Kidney (tissue), 2 donors: ENCODE results near the genes RTF1 and MAPKBP1.

DNA sequence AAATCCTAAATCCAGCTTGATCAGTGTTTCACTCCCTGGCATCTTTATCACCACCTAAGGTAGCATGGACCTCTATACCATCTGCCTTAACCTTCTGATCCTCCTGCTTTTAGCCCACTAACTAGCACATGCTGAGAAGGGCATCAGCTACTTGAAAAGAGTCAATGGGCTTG, 309 bp upstream of the ZFYVE19 start:
- PRO-cap = no peak

DNA sequence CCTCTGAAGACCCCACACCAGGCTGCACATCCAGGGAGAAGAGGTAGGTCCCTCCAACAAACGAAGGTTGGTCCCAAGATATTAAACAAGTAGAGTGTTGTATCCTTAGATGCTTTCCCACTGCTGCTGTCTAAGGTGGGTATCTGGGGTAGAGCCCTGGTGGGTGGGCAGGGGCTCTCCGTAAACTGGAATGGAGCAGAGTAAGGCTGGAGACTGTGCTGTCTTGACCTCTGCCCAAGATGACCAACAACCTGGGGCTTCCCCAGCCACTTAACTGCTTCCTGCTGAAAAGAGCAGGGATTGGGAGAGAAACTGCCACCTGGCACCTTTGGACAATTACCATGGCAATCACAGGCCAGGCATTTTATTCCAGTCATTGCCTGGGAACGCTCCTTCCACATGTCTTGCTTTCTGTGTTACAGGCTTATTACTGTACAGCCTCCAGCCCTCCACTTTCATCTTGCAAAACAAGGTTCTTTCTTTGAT, 3.0 kb downstream of the PPP1R14D start:
- PRO-cap = no peak
- RRBS = no CpG with 5 or more reads among the region's 3 CpGs

GRCh38 chr15:40828281-40828535, 300 bp downstream of the PPP1R14D start:
- PRO-cap = no peak
- RRBS = no CpG with 5 or more reads among the region's 7 CpGs

DNA sequence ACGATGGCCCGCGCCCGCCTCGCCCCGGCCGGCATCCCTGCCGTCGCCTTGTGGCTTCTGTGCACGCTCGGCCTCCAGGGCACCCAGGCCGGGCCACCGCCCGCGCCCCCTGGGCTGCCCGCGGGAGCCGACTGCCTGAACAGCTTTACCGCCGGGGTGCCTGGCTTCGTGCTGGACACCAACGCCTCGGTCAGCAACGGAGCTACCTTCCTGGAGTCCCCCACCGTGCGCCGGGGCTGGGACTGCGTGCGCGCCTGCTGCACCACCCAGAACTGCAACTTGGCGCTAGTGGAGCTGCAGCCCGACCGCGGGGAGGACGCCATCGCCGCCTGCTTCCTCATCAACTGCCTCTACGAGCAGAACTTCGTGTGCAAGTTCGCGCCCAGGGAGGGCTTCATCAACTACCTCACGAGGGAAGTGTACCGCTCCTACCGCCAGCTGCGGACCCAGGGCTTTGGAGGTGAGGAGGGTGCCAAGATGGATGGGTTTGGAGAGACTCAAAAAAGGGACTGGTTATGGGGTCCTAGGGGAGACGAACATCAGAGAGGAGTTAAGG, 800 bp downstream of the SPINT1 start:
- PRO-cap = bidirectional peak, plus-strand start at position 288 of the sequence, minus-strand start at position 50 of the sequence; unidirectional peak, minus-strand start at position 346 of the sequence
- RRBS = under 1% methylated on average over 21 of the region's 46 CpGs

DNA sequence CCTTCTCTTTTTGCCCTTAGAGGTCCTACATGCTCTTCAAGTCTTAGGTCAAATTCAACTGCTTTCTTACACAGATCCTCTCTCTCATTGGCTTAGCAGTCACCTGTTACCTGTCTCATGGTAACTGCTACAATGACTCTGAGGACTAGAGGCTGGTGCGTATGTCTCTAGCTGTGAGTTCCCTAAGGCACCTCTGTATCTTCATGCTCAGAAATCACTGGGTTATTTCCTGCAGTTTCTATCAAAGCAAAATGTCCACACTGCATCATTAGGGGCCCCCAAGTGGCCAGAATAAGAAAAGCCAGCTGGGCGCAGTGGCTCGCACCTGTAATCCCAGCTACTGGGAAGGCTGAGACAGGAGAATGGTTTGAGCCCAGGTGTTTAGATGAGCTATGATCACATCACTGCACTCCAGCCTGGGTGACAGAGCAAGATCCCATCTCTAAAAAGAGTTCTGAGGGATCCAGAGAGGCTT, 2.5 kb upstream of the VPS18 start:
- PRO-cap = no peak
- RRBS = no CpG with 5 or more reads among the region's 3 CpGs

- PRO-cap = no peak
- RRBS = 59% methylated on average over 8 of the region's 35 CpGs
These were observed 8.7 kb downstream of the VPS18 start for GRCh38 chr15:40902582-40903703.

DNA sequence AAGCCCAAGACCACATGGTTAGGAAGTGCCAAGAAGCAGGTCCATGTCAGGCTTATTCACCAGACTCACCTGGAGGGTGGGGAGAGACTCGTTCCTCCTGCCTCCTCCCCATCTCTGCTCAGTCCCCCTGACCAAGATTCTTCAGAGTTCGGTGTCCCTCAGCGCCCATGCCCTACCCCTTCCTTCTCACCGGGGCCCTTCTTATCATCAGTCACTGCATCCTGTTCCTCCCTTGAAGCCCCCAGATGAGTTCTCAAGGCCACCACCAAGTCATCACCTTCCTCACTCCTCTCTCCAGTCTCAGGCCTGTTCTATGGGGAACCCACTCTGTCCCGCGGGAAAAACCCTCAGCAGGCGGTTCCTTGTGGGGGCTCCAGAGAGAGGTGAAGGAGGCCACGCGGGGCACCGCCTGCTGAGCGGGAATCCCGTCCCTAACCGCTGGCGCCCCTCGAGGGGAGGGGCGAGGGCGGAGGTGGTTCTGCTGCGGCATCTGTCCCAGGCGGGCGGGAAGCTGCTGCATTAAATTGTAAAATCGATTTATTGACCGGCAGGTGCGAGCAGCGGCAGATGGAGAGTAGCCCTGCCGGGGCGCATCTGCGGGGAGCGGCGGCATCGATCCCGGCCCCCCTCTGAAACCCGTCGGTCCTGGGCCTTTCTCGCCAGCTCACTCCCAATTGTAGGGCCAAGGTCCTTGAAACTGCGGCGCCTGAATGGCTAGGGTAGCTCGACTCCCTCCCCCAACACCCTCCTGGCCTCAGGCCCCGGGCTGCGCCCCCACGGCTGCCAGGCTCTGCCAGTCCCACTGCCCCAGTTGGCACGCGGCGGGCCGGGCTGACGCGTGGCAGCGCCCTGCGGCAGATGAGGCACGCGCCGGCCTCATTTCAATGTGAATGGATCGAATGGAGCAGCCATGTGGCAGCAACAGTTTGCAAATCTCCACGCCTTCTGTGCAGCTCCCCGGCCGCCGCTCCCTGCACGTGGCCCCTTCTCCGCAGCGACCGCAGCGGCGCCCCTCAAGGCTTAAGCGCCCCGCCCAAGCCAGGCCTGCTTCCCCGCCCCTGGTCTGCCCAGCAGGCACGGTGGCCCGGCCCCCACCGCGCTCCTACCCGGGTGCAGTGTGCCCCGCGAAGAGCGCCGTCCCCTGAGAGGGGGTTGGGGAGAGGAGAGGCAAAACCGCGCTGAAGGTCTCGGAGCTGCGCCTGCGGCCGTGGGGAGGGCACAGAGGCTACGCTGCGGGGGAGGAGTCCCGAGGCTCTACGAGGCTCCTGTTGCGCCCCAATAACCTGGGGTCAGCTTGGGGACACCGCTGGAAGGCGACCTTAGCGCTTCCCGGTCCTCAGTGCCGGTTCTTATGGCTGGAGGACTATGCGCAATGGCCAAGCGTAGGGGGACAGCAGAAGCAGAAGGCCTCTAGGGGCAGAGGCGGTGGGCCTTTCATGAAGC, 3.4 kb upstream of the DLL4 start:
- PRO-cap = no peak
- RRBS = 11% methylated on average over 30 of the region's 93 CpGs

GRCh38 chr15:40930147-40931162, 1.3 kb downstream of the DLL4 start:
- PRO-cap = no peak
- RRBS = 5% methylated on average over 5 of the region's 54 CpGs

DNA sequence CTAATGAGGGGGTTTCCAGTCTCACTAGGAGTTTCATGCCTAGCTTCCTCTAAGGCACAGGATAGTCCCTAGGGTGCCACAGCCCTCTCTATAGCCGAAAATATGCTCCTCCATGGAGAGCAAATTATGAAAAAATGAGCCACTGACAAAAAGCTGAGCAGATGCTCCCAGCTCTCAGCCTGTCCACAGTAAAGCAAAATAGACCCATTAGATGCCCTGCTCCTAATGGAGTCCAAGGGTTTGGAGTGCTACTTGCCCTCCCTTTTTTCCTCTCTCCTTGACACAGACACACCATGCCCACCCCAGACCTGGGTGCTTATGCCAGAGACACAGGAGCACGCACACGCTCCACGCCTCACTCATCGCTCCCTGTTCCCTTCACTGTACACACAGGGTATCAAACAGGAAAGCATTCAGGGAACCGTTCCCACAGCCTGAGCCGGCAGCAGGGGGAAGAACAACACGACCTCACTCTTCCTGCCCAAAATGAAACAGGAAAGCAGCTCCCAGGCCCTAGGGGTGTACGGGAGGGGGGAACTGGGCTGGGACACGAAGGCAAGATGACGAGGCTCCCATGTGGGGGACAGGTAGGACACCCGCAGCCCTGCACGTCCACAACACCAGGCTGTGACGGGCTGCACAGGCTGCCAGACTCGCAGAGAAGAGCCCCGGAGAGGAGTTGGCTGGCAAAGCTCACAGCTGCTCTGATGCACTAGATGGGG, 11.1 kb downstream of the DLL4 start:
- PRO-cap = no peak
- RRBS = no CpG with 5 or more reads among the region's 16 CpGs

GRCh38 chr15:40942365-40943034, 10.8 kb upstream of the CHAC1 start:
- PRO-cap = no peak
- RRBS = 16% methylated on average over 3 of the region's 19 CpGs

DNA sequence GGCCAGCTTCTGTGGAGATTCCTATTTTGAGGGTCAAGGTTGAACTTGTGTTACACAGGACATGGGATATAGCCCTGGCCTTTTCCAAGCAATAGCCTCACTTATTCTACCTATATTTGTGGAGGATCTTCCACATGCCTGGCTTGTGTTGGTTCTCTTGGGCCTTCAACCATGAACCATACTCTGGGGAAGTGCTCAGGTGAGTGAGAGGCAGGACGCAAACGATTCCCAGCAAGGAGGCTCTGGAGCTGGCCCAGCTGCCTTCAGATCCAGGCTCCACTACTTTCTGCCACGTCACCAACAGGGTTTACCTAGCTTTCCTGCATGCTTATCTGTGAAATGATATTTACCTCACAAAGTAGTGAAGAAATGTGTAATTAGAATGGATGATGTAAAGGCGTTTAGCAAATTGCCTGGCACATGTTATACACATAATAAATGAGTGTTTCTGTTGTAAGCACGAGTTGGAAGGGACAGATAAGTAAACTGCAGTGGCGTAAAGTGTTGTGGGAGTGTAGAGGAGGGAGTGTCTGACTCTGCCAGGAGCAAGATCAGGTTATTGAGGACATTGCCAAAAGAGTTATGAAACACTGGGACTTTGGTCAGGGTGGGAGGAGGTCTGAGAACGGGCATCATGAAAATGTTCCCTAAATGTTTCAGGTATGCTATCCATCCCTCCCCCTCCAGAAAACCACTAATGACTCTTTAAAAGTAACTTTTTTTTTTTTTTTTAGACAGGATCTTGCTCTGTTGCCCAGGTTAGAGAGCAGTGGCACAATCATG, 3.5 kb upstream of the CHAC1 start:
- PRO-cap = no peak
- RRBS = no CpG with 5 or more reads among the region's 7 CpGs

GRCh38 chr15:40957142-40958083, 4.1 kb downstream of the CHAC1 start:
- PRO-cap = no peak
- RRBS = no CpG with 5 or more reads among the region's 13 CpGs

DNA sequence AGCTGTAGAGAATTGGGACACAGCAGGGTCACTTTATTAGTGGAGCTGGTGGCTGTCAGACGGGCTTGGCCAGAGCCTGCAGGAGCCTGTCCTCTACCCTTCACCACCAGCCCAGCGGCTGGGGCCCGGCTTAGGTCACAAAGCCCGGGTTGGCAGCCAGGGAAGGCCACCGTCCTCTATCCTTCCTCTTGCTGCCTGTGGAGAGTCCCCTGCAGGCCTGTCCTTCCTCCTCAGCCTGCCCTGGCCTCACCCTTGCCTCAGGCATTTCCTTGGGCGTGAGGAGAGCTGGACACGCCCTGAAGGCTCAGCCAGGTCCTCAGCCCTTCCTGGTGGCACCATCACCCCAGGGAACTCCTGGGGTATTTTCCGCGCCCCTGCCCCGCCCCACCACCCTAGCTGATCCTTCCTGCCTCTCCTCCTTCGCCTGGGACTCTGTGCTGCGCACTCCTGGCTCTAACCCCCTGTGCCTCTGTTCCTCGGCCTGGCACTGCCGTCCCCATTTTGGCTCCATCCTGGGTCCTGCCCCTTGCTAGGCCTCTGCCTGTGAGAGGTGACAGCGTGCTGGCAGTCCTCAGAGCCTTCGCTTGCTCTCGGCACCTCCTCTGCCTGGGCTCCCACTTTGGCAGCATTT, 7.7 kb downstream of the CHAC1 start:
- PRO-cap = no peak
- RRBS = no CpG with 5 or more reads among the region's 17 CpGs

- PRO-cap = no peak
- RRBS = no CpG with 5 or more reads among the region's 3 CpGs
These were observed 28.6 kb downstream of the INO80 start for GRCh38 chr15:41087312-41088077.

DNA sequence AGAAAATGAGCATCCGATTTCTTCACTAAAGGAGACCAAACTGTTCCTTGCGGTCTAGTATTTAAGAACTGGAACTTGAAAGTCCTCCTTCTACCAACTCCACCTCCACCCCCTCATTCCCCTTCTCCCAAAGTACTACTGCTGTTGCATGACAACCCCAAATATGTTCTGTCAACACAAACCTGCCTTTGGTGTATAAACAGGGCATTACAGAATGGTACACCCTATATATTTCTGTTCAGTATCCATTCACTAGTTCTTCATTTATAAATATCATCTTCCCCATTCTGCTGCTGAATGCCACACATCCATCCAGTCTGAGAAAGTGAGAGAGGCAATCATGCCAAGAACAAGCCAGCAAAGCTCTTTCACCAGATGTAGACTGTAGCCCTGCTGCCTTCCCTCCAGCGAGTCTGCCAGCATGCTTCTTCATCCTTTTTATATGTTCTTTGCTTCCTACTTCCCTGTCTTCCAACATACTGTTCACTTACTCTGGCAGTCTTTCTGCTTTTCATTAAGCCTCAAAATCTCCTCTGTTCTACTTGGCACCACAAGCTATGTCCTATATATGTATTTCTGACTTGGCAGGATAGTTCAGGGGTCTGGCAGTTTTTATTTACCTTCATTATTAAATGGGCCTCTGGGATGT, 48.4 kb downstream of the CHP1 start:
- PRO-cap = no peak
- RRBS = no CpG with 5 or more reads among the region's 3 CpGs

GRCh38 chr15:41285010-41285778, 47.2 kb downstream of the OIP5 start:
- PRO-cap = no peak
- RRBS = no CpG with 5 or more reads among the region's 11 CpGs

DNA sequence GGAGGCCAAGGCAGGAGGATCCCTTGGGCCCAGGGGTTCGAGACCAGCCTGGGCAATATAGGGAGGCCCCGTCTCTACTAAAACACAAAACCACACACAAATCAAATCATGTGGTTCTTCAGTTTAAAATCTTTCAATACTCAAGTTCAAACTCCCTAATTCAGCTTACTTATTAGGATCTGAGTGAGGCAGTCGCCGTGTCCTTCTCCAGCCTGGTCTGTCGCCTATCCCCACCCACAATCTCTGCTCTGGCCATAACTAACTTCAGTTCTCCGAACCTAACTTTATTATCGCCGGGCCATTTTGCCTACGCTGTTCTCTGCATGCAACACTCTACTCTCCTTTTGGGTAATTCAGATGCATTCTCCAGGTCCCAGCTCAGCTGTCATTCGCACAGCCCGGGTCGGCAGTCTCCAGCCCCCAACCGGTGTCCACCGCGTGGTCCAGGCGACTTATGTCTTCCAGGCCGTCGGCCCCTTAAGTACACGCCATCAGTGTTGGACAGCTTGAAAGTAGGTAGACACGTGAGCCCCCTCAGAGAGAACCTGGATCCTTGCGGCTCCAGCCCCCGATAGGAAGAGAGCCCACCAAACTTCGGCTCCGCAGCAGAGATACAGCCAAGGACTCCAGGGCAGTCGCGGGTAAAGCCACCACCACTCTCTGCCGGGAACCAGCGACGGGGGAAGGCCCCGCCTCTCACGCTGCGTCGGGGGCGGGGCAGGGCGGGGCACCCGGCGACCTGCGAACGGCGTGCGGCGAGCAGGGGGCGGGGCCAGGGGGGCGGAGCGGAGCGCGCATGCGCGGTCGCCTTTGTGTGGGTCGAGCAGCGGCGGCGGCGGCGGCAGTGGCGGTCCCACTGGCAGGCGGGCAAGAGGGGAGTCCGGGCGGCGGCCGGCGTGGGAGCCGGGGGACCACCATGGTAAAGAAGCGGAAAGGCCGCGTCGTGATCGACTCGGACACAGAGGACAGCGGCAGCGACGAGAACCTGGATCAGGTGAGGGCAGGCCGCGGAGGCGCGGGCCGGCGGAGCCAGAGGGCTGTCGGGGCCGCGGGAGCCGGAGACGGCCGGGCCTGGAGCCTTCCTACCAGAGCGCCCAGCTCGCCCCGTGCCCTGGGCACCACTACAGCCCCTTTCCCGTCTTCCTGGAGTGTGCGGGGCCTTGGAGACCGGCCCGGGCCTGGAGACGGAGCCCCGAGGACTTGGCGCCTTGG, at the start of gene RTF1:
TSS of gene RTF1 (plus strand) at position 776 of the 1,212 bp plus-strand sequence.
- PRO-cap = bidirectional peak, plus-strand start at position 826 of the sequence, minus-strand start at position 672 of the sequence
- RRBS = 1% methylated on average over 33 of the region's 95 CpGs

- PRO-cap = no peak
- RRBS = no CpG with 5 or more reads among the region's 12 CpGs
These were observed 9.5 kb upstream of the ITPKA start for GRCh38 chr15:41483899-41484941.

DNA sequence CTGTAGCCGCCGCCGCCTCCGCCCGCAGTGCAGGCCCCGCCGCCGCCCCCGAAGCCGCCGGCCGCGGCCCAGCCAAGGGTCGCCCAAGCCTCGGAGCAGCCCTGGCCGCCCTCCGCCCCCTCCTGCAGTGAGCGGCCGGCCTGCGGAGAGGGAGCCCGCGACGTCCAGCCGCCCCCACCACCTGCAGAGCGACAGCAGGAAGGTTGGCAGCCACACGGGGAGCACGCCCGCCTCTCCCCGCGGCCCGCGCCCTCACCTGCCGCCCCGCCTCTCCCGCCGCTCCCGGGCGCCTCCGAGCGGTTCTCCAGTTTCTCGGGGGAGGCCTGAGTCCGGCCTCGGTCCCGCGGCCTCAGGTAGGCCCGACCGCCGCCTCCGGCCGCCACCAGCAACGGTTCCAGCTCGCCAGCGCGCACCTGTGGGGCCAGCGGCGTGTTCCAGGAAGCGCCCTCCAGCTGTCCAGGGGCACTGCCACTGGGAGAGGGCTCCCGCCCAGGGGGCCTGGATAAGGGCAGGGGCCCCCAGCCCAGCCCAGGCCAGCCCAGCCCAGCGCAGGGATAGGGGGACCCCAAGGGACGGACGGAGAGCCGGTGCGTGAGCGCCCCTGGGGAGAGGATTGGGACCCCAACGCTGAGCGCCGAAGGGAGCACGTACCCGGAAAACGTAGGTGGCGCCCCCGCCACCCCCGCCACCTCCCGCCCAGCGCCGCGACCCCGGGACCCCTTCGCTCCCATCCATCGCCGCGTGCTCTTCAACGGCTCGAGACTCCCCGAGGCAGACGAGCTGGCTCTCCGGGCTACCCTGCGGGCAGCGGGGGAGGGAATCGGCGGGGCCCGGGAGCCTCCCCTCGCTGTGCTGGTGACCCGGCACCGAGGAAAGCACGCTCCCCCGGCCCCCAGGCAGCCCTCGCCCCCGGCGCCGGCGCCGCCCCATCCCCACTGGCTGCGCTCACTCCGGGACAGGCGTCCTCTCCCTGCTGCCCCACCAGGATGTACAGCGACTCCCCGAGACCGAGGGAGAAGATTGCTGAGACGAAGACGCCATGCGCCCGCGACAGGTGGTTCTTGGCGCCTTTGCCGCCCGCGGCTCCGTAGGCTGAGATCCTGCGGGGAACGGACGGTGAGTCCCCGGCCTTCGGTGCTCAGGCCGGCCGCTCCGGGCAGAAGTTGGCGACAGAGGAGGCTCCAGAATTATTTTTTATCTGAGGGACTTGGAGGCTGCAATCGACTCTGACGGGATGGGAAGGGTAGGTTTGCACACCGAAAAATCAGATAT, 2.0 kb downstream of the LTK start:
- PRO-cap = no peak
- RRBS = 8% methylated on average over 47 of the region's 131 CpGs

- PRO-cap = bidirectional peak, plus-strand start at chr15:41774472, minus-strand start at chr15:41774338
- RRBS = no CpG with 5 or more reads among the region's 64 CpGs
These were observed at the start of gene MAPKBP1 for GRCh38 chr15:41773844-41774794. TSS of gene MAPKBP1 (plus strand) at chr15:41774484.